Sigmoid colon (tissue), 4 donors: ENCODE measurements around a stretch of chr10.

DNA sequence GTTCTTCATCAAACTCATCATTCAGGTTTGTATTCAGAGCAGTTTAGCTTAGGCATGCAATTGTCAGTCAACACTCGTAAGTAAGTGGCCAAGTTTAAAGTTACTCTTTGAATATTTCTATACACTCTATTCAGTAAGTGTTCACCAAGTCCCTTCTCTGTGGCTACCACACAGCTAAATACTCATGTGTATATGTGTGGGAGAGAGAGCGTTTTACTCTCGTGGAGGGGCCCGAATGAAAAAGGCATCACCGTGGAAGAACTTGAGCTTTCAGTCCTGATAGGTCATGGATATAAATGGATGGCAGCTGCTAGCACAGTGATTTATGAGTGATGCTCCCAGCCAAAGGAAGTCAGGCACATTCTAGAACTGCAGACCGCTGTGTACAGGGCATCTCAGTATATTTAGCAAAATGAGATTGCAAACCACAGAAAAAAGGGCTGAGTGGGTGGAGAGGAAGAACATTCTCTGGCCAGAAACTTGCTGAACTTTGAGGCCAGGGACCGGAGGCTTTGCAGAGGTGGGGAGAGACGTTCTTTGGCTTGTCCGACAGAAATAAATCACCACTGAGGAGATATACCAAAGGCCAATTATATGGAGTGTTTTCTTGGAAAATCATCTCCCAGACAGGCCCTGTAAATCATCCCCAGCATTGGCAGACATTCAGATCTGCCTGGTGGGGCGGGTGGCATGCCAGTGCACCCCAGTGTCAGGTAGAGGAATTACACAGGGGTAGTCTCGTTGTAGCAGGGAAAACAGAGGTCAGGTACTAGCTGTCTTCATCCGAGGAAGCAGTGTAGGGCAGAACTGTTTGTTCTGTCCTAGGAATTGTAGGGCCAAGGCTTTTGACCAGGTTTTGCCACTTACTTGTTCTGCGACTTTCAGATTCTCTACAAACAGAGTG is 655.3 kb downstream of the LRMDA start:
- PRO-cap: no peak
- RAMPAGE, long total RNA, 4 experiments: no peak in any of the 4 experiments

GRCh38 chr10:76116744-76117270 is 685.4 kb downstream of the LRMDA start:
- PRO-cap: no peak
- RAMPAGE, long total RNA, 4 experiments: no peak in any of the 4 experiments

GRCh38 chr10:76436184-76436631 is 1004.8 kb downstream of the LRMDA start:
- PRO-cap: no peak
- RAMPAGE, long total RNA, 4 experiments: no peak in any of the 4 experiments

- PRO-cap: no peak
- RAMPAGE, long total RNA, 4 experiments: no peak in any of the 4 experiments
These were observed 858.3 kb downstream of the KCNMA1 start for GRCh38 chr10:76778957-76780099.

DNA sequence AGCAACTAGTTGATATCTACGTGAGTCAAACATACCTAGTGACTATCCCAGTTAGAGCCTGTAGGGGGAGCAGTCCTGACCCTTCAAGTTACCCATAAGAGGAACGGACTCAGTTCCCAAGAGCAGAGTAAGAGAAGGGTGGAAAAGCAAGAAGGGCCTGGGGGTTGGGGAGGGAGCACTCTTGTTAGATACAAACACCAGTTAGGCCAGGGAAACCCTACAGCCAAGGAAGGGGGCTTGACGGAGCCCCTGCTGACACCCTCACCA is 600.2 kb downstream of the KCNMA1 start:
- PRO-cap: no peak
- RAMPAGE, long total RNA, 4 experiments: no peak in any of the 4 experiments

- PRO-cap: no peak
- RAMPAGE, long total RNA, 4 experiments: no peak in any of the 4 experiments
These were observed 595.9 kb downstream of the KCNMA1 start for GRCh38 chr10:77041571-77042305.

- PRO-cap: no peak
- RAMPAGE, long total RNA, 4 experiments: no peak in any of the 4 experiments
These were observed 559.0 kb downstream of the KCNMA1 start for GRCh38 chr10:77078552-77079032.

DNA sequence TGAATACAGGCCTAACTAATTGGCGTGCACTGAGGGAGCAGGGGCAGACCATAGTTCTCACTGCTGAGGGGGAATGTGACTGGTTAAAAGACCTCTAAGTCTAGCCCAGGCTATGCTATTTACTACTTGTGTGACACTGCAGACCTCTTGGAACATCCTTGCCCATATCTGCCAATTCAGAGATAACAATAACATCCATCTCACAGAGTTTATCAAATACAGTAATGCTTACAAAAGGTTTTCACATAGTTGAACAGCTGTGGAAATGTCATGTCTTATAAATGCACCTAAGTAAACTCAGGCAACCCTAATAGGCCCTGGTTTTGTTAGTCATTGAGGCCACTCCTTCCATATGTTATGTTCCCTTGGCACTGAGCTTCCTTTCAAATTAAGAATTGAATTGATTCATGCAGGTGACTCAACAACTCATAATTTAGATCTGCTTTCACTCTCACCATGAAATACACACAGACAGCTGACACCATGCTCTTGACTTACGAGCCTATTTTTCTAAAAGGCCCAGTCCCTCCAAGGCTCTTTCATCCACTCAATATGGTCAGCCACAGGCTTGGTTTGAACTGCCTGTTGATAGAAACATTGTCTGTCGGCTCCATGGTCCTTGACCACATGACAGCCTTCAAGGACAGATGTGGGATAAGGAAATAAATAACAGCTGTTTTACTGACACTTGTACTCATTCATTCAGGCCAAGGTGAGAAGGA is 477.0 kb downstream of the KCNMA1 start:
- PRO-cap: no peak
- RAMPAGE, long total RNA, 4 experiments: no peak in any of the 4 experiments

DNA sequence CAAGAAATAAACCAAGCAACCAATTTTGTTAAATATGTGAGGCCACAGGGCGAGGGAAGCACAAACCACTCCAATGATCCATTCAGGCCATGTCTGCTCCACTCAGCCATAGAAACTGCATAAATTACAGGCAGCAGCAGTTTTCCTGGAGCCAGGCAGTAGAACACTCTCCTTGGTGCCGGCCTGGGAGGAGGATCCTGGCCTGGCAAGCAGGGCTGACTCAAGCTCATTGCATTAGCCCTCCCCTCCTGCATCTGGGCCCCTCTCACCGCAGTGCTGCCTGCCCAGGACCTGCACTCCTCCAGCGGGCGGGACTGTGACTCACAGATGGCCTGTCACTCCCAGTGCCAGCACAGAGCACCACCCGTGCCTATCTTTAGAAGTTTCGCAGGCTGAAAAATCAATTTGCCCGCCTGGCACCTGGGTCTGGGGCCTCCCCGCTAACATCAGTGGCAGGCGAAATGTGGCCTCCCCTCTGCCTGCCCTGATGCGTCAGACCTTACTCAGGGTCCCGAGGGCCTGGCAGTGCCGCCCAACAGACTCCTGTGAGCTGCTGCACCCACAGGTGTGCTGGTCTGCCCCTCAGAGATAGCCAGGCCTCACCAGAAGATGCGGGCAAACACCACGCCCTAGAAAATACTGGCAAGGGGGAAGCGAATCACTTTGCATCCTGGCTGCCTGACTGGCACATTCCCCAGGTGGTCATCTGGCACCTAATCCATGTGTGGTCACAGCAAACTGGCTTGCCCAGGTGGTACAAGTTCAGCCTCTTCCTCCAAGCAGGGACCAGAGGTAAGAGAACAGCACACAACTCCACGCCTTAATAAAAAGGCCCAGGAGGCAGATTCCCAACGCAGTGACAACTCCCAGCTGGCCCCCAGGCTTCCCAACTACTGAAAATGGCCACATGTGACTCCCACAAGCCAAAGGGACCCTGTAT is 123.7 kb downstream of the KCNMA1 start:
- PRO-cap: bidirectional peak, plus-strand start at position 525 of the sequence, minus-strand start at position 256 of the sequence
- RAMPAGE, long total RNA, 4 experiments: no peak in any of the 4 experiments

DNA sequence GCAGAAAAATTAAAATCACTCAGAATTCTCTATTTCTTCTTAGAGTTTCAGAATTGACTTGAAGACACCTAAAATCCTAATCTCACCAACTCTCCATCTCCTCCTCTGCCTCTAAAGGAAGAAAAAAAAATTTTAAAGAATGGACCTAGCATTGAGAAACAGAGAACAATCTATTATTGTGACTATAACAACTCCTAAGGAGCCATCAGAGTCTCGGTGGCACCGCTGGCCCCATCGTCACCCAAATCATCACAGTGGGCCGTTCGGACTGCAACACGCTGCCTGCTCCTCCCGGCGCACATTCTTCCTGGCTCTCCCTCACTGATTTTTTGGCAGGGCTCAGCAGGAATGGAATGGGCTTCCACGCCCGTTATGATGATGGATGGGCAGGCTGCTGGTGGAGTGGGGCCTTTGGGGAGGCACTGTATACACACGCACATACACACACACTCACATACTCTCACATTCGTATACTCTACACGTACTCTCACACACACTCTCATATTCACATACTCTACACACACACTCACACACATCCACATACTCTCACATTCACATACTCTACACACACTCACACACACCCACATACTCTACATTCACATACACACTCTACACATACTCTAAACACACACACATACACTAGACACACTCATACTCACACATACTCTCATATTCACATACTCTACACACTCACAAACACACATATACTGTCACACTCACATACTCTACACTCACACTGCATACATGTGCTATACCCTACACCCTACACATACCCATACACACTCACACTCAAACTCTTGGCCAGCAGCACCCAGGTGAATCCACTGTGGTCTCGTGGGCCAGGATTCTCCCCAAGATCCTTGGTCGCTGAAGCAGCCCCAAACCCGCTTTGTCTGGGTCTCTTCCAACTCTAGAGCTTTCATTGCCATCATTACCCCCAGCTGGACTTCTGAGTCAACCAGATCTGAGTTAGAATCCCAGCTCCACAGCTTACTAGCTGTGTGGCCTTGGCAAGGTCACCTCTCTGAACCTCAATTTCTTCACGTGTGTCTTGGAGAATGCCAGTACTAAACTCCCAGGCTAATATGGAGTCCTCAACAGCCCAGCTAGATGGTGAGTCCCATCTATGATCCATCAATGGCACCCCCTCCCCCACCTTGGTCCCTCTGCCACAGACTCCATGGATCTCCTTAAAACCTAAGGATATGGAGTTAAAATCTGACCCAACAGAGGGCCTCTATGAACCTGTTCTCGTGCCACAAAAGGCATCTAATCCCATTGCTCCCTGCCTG is 99.6 kb downstream of the KCNMA1 start:
- PRO-cap: no peak
- RAMPAGE, long total RNA, 4 experiments: no peak in any of the 4 experiments

DNA sequence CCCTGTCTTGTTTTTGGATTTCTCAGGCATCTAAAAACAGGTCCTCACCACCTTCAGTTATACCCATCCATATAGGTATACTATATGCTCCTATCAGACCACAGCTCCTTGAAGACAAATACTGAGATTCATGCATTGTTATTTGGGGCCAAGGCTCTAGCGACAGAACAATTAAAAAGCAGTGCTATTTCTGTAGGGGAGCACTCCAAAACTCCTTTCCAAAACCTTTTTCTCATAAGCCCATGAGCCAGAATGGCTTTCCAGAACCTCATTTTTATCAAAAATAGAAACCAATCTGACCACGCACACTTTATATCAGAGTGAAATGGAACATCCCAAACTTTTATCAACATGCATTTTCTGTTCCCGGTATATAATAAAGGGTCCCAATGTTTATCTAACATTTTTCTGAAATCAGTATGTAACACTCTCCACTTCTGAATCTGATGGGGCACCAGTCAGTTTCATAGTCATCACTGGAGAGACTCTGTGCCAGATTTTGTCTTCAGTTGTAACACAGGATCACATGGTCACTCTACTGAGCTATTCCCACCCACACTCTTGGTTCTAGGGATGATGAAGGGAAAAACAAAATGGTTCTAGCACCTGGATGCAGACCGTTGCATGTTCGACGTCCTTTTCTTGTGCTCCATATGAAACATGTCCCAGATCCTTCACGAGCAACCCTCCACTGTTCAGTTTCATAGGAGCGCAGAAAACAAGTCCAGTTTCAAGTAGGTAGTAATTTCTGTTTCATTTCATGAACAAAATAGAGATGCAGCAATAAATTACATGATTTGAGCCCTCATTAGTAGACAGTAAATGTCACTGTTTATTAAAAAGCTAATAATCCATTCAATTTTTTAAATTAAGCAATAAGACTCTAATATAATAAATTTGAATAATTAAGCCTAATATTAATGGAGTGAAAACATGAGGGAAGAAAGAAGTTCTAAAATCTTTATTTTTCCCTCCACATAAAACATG is 51.6 kb downstream of the KCNMA1 start:
- PRO-cap: no peak
- RAMPAGE, long total RNA, 4 experiments: no peak in any of the 4 experiments

DNA sequence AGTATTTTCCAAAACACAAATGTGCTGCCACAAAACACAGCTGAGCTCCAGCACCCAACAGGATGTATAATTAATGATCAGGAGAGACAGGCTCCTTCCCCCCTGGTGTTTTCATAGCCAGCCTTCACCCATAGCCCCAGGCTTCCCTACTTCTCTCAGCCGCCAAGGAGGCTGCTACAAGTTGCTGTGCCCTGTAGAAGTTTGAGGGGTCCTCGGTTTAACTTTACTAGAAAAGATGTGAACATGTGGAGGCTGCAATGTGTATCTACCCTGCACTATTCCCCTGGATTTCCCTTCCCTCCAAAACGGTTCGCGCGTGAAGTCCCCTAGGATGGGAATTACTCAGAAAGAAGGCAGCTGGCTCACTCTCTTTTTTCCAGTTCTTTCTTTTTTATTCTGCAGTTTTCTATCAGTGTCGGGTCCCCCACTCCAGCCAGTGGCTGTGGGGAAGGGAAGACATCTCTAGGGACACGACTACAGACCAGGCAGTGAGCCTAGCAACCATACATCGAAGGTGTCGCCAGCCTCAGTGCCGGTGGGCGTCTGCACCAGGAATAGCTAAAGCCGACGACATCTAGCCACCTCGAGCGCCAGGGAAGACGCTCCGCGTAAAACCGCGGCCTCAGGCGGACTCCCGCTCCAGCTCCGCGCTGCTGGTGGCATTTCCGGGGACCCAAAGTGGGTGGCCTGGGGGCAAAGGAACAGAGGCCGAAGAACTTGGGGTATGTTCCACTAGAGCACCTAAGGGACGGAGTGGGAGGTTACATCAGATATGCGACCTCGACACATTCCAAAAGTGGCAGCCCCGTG is 1.6 kb downstream of the KCNMA1 start:
- PRO-cap: unidirectional peak, plus-strand start at position 401 of the sequence; unidirectional peak, plus-strand start at position 432 of the sequence; unidirectional peak, plus-strand start at position 577 of the sequence
- RAMPAGE, long total RNA, 4 experiments: no peak in any of the 4 experiments

DNA sequence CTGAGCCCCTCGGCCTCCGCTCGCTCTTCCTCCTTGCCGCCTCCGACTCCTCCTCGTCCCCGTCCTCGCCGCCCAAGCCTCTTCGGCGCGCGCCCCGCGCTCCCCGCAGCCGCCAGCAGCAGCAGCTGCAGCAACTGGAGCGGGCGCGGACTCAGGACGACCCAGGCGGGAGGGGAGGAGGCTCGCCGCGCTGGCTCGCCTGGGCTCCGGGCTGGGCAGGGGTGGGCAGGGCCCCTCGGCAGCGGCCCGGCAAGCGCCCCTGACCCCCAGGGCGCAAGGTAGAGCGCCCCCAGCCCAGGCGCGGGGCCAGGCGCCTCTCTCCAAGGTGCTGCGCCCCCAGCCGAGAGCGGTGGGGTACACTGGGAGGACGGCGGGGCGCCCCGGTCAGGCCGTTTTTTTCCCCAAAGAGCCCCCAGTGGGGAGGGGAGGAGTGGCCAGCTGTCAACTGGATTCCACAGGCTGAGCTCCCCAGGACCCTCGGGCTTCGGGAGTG is 784 bp upstream of the KCNMA1 start:
- PRO-cap: no peak
- RAMPAGE, long total RNA, 4 experiments: start-site peak on the minus strand in 1 of 4 experiments, centred at position 126 of the sequence, 32 reads per replicate

DNA sequence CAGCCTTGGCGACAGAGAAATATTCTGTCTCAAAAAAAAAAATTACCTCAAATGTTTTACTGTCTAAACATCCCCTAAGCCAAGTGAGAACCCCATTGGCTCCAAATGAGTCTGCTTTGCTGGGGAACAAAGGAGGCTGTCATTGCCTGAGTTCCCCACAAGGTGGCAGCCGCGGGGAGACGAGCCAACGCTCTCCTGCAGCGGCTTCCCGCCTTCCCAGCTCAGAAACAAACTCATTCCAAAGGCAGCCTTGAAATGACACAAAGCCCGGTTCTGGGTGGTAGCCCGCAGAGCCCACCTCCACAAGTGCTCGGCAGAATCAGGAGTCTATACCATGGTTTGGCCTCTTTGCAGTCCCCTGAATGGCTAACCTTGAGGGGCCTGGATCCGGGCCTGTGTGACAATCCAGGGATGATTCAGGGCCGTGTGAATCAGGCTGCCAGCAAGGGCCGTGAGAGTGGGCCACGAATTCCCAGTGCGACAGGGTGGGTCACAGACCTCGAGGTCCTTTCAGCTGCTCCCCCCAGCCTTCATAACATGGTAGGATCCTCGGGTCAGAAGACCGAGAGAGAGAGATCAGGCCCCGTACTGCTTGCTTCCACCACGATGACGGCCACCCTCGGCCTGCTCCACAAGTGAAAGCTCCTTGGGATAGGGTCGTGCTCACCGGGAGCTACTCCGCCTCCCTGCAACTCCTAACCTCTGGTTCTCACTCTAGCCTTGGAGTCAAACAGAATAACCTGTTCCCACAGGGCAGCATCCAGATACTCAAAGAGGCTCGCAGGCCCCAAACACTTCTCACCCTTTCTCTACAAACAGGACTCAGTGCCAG is 79.7 kb downstream of the DLG5 start:
- PRO-cap: no peak
- RAMPAGE, long total RNA, 4 experiments: no peak in any of the 4 experiments

GRCh38 chr10:77869845-77870555 is 56.6 kb downstream of the DLG5 start:
- PRO-cap: no peak
- RAMPAGE, long total RNA, 4 experiments: no peak in any of the 4 experiments

GRCh38 chr10:77901719-77902592 is 24.6 kb downstream of the DLG5 start:
- PRO-cap: no peak
- RAMPAGE, long total RNA, 4 experiments: no peak in any of the 4 experiments

DNA sequence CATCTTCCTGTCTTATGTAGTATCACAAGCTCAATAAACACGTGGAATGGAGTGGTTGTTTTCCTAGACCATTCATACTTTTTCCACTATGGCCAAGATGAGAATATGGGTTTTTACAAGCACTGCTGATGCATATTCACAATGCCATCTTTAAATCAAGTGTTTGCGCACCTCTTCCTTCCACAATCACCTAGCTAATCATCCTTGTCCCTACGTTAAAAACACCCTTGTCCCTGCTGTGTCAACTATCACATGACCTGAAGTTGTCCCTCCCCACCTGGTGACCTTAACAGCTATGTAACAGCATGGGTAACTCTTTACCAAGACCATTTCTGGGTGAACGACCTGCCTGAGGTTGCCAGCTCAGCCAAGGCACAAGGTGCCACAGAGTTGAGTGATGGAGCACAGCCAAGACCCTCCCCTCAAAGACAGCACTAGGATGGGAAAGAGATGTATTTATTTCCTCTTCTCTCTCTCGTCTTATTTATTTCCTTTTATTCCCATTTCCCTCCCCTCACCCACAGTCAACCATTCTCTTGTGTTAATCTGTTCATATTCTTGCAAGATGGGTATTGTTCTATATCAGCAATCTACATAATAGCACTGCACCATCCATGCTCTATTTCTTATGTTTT is 21.1 kb downstream of the DLG5 start:
- PRO-cap: no peak
- RAMPAGE, long total RNA, 4 experiments: no peak in any of the 4 experiments

DNA sequence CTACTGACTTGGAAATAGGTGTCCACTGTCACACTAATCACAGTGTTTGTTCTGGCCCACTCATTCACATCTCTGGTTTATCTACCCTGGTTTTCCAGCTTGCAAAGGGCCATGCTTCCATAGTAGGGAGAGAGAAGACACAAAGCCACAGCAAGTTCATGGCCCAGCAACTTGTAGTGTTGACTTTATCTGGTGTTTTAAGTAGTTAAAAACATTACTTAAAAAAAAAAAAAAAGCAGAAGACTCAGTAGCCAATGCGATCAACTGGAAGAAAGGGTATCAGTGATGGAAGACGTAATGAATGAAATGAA is 35.1 kb downstream of the POLR3A start:
- PRO-cap: no peak
- RAMPAGE, long total RNA, 4 experiments: no peak in any of the 4 experiments

DNA sequence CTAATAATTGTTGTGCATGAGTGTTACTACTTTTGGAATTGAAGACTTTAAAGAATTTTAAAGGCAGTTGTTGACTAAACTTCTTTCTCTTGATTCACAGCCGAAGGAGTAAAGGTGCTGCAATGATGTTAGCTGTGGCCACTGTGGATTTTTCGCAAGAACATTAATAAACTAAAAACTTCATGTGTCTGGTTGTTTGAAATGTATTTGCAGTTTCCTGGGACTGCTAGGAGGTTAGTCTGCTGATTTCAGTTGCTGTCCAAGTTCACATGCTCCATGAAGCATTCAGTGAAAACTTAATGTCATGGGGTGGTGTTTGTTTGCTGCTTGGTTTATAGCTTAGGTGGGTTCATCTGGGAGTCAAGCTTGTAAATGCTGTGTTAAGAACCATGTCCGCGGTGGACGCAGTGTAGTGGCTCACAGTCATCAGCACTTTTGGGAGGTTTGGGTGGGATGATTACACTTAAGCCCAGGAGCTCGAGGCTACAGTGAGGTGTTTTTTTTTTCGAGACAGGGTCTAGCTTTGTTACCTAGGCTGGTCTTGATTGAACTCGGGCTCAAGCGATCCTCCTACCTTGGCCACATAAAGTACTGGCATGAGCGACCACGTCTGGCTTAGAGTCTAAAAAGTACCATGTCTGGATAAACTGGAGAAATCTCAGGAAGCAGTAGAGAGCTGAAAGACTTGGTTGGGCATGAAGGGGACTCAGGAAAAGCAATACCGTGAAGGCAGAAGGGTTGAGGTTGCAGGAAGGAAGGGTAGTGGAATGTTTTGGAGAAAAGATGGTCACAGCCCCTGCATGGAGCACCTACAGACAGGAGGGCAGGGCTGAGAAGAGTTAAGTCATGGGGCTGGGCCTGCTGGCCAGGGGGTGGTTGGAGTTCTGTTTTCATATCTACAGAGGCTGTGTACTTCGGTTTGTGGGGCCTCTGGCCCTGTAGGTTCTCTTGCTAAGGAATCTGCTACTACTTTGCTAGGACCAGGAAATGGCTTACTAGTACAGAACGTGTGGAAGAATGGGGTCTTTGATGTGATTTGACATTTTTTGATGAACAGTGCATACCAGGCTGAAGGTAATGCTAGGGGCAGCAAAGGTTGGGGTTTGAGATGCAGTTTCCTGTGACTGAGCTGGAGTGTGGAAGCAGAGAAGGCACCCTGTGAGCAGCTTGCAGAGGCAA is 7.2 kb downstream of the RPS24 start:
- PRO-cap: no peak
- RAMPAGE, long total RNA, 4 experiments: no peak in any of the 4 experiments

DNA sequence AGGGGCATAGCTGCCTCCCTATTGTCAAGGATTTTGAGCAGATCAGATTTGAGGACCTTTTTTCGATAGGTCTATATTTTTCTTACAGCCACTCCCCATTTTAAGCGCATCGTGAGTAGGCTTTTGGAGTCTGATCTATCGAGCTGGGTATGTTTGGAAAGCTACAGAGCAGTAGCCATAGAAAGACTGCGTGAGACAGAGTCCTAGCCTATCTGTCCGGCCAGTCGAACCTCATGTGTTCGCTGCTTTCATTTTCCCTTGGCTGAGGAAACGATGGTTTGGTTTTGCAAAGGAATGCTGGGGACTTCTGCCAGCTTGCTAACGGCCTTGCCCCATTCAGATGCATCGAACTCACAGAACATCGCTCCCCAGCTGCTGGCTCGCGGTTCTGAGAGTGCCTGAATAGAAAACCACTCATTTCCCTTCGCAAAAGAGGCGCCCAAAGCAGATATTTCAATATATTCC is 214.9 kb downstream of the RPS24 start:
- PRO-cap: no peak
- RAMPAGE, long total RNA, 4 experiments: no peak in any of the 4 experiments